IMR-90 (cell line): ENCODE results near the genes C19orf73 and NOSIP.

DNA sequence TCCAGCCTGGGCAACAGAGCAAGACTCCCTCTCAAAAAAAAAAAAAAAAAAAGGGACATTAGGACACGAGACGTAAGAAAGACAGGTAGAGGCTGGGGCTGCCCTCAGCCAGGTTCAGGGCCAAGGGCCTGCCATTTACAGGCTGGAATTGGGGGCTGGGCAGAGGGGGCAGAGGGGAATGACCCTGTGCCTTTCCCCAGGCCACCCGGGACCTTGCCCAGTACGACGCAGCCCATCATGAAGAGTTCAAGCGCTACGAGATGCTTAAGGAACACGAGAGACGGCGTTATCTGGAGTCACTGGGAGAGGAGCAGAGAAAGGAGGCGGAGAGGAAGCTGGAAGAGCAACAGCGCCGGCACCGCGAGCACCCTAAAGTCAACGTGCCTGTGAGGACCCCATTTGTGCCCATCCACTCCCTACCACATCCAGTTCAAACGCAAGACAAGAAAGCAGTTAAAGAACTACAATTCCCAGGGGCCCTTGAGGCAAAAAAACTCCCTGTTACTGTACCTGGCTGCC is 12.8 kb downstream of the NUCB1 start:
- RRBS, result no CpG with 5 or more reads among the region's 17 CpGs
CAGE:
- cytosol, long polyA plus RNA, result no peak
- long polyA plus RNA, result no peak
- nucleus, long polyA plus RNA, result start-site peak on the minus strand centred at position 301 of the sequence, 170 bp wide, 6 and 19 reads in 2 replicates

GRCh38 chr19:48947086-48947502 is 7.6 kb upstream of the BAX start:
- RRBS, result no CpG with 5 or more reads among the region's 2 CpGs
CAGE:
- cytosol, long polyA plus RNA, result no peak
- long polyA plus RNA, result no peak
- nucleus, long polyA plus RNA, result no peak

DNA sequence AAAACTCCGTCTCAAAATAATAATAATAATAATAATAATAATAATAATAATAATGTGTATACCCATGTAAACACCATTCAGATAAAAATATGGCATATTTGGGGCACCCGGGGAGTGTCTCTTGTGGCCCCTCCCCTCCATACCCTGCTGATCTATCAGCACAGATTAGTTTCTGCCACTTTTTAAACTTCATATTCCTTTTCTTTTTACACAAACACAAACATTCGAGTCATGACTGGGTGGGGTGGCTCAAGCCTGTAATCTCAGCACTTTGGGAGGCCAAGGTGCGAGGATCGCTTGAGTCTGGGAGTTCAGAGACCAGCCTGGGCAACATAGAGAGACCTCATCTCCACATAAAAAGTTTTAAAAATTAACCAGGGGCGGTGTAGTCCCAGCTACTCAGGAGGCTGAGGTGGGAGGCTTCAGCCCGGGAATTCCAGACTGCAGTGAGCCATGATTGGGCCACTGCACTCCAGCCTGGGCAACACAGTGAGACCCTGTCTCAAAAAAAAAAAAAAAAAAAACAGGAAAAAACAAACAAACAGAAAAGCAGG is 776 bp upstream of the BAX start:
- RRBS, result no CpG with 5 or more reads among the region's 7 CpGs
CAGE:
- cytosol, long polyA plus RNA, result no peak
- long polyA plus RNA, result no peak
- nucleus, long polyA plus RNA, result no peak

DNA sequence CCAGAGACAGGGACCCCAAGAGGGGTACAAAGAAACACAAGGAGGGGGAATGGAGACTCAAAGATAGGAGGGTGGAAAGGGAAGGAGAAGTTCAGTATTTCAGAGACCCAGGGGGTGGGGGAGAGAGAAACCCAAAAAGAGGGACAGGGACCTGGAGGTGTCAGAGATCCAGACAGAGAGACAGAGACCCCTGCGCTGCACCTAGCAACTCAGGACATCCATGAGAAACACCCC is 219 bp upstream of the ENSG00000268655 start:
- RRBS, result no CpG with 5 or more reads among the region's 1 CpG
CAGE:
- cytosol, long polyA plus RNA, result no peak
- long polyA plus RNA, result no peak
- nucleus, long polyA plus RNA, result no peak

GRCh38 chr19:49064075-49064489 is 536 bp downstream of the NTF4 start:
- RRBS, result no CpG with 5 or more reads among the region's 9 CpGs
CAGE:
- cytosol, long polyA plus RNA, result no peak
- long polyA plus RNA, result no peak
- nucleus, long polyA plus RNA, result no peak

DNA sequence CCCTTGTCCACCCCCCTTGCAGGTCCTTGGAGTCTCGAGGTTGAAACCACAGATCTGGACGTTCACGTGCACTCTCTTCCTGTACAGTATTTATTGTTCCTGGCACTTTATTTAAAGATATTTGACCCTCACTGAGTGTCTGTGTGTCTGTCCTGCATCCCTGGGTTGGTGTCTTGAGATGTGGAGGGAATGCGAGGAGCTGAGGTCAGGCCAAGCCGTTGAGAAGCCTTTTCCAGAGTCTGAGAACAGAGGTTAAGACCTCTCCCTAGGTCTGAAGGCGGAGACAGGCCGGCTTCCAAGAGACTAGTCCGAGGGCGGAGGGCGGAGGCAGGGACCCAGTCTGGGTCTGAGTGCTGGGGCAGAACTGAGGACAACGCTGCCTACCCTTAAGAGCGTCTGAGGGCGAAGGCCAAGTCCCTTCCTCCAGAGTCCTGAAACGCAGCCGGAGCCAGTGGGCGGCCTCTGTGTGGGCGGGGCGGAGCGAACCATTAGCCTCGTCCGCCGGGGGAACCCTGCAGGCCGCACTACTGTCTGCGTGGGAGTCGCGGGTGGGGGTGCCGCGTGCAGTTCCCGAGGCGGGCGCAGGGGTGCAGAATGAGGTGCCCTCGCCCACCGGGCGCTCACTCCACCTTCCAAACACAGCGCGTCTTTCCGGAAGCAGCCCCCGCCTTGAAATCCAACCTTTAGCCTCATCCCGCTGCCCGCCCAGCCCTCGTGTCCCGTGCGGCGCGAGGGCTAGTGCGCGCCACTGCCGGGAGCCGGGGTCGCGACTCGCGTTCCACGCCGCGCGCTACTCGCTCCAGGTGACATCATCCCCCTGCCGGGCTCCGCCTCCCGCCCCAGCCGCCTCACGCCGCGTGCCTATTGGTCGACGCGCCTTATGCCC is at the start of gene C19orf73:
Gene C19orf73 (minus strand): TSS at position 814 of the 886 bp plus-strand sequence.
- RRBS, result 1% methylated on average over 38 of the region's 68 CpGs
CAGE:
- cytosol, long polyA plus RNA, result no peak
- long polyA plus RNA, result no peak
- nucleus, long polyA plus RNA, result no peak

DNA sequence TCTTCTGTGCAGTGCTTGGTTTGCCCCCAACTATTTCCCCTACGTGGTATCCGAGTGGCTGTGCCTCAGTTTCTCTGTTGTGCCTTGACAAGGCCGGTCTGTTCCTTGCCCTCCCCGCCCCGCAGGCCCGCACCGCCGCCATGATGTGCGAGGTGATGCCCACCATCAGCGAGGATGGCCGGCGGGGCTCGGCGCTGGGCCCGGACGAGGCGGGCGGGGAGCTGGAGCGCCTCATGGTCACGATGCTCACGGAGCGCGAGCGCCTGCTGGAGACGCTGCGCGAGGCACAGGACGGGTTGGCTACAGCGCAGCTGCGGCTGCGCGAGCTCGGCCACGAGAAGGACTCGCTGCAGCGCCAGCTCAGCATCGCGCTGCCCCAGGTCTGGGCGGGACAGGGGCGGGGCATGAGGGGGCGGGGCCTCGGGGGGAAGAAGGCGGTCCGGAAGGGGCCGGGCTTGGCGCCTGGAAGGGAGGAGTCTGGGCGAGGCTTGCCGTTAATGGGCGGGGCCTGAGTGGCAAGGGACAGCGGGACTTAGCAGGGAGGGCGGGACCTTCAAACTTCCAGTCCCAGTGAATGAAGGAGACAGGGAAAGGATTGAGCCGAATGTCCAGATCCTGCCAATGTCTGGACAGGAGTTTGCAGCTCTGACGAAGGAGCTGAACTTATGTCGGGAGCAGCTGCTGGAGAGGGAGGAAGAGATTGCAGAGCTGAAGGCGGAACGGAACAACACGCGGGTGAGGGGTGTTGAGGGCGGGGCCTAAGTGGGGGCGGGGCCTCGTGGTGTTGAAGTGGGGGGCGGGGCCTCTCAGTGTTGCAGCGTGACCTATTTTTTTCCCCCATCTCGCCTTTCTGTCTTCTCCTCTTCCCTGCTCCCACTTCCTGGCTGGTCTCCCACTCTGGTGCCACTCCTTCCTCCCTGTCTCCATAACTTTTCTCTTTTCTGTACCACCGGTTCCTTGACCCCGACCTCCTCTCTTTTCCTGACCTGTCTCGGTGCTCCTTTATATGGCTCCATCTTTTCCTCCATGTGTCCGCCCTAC is 8.7 kb downstream of the PPFIA3 start:
- RRBS, result 10% methylated on average over 7 of the region's 68 CpGs
CAGE:
- cytosol, long polyA plus RNA, result no peak
- long polyA plus RNA, result no peak
- nucleus, long polyA plus RNA, result no peak

DNA sequence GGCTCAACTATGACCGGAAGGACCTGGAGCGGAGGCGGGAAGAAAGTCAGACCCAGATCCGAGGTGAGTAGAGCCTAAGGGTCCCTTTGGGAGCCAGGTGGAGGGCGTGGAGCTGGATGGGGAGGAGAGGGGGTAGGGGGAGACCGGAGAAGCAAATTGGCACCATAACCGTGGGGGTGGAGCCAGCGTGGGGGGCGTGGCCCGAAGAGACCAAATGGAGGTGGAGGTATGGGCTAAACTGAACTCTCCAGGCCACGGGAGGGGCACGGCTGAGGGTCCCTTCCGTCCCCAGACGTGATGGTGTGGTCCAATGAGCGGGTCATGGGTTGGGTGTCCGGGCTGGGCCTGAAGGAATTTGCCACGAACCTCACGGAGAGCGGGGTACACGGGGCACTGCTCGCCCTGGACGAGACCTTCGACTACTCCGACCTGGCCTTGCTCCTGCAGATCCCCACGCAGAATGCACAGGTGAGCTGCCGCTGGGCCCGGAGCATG is 6.4 kb downstream of the HRC start:
- RRBS, result 8% methylated on average over 1 of the region's 27 CpGs
CAGE:
- cytosol, long polyA plus RNA, result no peak
- long polyA plus RNA, result no peak
- nucleus, long polyA plus RNA, result no peak

- RRBS, result no CpG with 5 or more reads among the region's 6 CpGs
CAGE:
- cytosol, long polyA plus RNA, result no peak
- long polyA plus RNA, result no peak
- nucleus, long polyA plus RNA, result no peak
These were observed 2.8 kb downstream of the TRPM4 start for GRCh38 chr19:49160364-49160815.

- RRBS, result 100% methylated on average over 2 of the region's 24 CpGs
CAGE:
- cytosol, long polyA plus RNA, result no peak
- long polyA plus RNA, result no peak
- nucleus, long polyA plus RNA, result no peak
These were observed 10.3 kb downstream of the TRPM4 start for GRCh38 chr19:49167847-49168393.

GRCh38 chr19:49189317-49190096 is 31.9 kb downstream of the TRPM4 start:
- RRBS, result no CpG with 5 or more reads among the region's 6 CpGs
CAGE:
- cytosol, long polyA plus RNA, result no peak
- long polyA plus RNA, result no peak
- nucleus, long polyA plus RNA, result no peak

- RRBS, result 53% methylated on average over 3 of the region's 23 CpGs
CAGE:
- cytosol, long polyA plus RNA, result no peak
- long polyA plus RNA, result no peak
- nucleus, long polyA plus RNA, result no peak
These were observed 2.7 kb downstream of the KASH5 start for GRCh38 chr19:49390420-49391403.

GRCh38 chr19:49441005-49441335 is 357 bp downstream of the SLC17A7 start:
- RRBS, result 4% methylated on average over 9 of the region's 16 CpGs
CAGE:
- cytosol, long polyA plus RNA, result no peak
- long polyA plus RNA, result no peak
- nucleus, long polyA plus RNA, result no peak

- RRBS, result no CpG with 5 or more reads among the region's 8 CpGs
CAGE:
- cytosol, long polyA plus RNA, result no peak
- long polyA plus RNA, result no peak
- nucleus, long polyA plus RNA, result no peak
These were observed 5.1 kb upstream of the SLC17A7 start for GRCh38 chr19:49446517-49446813.

DNA sequence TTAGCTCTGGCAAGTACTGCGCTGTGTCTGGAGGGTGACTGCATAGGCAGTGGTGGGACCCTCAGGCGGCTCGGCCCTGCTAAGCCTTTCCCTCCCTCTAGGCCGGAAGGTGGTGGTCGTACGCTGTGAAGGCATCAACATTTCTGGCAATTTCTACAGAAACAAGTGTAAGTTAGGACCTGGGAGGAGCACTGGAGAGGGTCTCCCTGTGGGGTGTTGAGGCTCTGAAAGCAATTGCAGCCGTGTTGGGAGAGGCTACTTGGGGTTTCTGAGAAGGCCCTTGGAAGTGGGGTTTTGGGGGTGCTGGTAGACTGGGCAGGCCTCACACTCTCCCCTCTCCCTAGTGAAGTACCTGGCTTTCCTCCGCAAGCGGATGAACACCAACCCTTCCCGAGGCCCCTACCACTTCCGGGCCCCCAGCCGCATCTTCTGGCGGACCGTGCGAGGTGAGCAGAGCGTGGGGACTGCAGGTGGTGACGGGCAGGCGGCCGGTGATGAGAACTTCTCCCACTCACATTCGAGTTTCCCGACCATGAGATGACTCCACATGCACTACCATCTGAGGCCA is 2.8 kb downstream of the RPL13A start:
- RRBS, result 93% methylated on average over 4 of the region's 21 CpGs
CAGE:
- cytosol, long polyA plus RNA, result no peak
- long polyA plus RNA, result no peak
- nucleus, long polyA plus RNA, result no peak

- RRBS, result no CpG with 5 or more reads among the region's 11 CpGs
CAGE:
- cytosol, long polyA plus RNA, result no peak
- long polyA plus RNA, result no peak
- nucleus, long polyA plus RNA, result no peak
These were observed 3.1 kb upstream of the RPS11 start for GRCh38 chr19:49493151-49493612.

DNA sequence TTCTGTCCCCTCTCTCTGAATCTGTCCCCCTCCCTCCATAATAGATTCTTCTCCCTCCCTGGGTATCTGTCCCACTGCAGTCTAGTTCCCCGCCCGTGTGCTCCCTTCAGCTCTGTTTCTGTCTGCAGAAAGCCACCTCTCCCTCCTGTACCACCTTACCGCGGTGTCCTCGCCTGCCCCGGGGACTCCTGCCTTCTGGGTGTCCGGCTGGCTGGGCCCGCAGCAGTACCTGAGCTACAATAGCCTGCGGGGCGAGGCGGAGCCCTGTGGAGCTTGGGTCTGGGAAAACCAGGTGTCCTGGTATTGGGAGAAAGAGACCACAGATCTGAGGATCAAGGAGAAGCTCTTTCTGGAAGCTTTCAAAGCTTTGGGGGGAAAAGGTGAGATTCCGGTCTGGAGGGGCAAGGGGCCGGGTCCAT is 1.3 kb downstream of the FCGRT start:
- RRBS, result no CpG with 5 or more reads among the region's 13 CpGs
CAGE:
- cytosol, long polyA plus RNA, result no peak
- long polyA plus RNA, result no peak
- nucleus, long polyA plus RNA, result no peak

DNA sequence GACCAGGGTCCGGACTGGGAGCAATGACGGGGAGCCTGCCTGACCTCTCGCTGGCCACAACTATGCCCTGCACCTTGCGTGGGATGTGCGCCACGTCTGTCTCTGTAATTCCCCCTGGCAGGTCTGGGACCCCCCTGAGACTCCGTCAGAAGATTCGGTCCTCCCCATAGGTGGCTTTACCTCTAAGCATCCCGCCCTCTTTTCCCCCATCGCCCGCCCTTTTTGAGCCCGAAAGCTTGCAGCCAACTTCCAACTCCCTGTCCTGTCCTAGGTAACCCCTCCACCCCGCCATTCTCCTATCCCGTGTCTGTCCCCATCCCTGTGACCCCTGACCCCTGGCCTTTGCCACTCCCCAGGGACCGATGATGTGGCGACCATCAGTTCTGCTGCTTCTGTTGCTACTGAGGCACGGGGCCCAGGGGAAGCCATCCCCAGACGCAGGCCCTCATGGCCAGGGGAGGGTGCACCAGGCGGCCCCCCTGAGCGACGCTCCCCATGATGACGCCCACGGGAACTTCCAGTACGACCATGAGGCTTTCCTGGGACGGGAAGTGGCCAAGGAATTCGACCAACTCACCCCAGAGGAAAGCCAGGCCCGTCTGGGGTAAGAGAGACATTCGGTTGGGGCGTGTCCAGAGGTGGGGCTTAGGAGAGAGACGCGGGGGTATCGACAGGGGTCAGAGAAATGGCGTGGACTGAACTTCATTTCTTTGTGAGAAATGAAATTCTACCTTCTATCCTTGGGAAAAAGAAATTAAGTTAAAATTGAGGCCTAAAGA is 497 bp downstream of the RCN3 start:
- RRBS, result no CpG with 5 or more reads among the region's 33 CpGs
CAGE:
- cytosol, long polyA plus RNA, result no peak
- long polyA plus RNA, result no peak
- nucleus, long polyA plus RNA, result no peak

- RRBS, result no CpG with 5 or more reads among the region's 16 CpGs
CAGE:
- cytosol, long polyA plus RNA, result no peak
- long polyA plus RNA, result no peak
- nucleus, long polyA plus RNA, result no peak
These were observed 24.5 kb downstream of the NOSIP start for GRCh38 chr19:49555916-49556212.

DNA sequence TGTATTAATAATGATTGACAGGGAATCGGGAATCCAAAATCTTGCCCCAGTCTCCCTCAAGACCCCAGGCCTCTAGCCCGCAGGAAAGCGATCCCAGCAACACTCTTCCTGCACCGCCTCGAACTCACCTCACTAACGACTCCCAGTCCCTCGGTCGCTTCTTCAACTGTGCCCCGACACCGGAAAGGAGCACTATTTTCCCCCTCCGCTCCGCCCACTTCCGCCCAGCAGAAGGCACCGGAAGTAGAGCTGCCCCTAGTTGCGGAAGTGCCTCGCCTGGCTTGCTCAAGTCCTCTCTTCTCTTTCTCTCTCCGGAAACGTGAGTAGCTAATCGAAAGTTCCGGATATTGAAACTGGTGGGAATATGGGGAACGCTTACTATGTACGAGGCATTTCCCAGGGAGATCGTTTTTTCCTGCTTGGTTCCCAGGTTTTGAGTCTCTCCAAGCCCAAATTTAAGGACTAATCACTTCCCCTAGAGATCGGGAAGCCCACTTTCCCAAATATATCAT is at the start of gene NOSIP:
Gene NOSIP (minus strand): TSS at position 170 of the 512 bp plus-strand sequence.
- RRBS, result 2% methylated on average over 7 of the region's 24 CpGs
CAGE:
- cytosol, long polyA plus RNA, result start-site peak on the minus strand centred at position 173 of the sequence, 11 bp wide, 457 and 619 reads in 2 replicates
- long polyA plus RNA, result start-site peak on the minus strand centred at position 171 of the sequence, 9 bp wide, 413 and 746 reads in 2 replicates
- nucleus, long polyA plus RNA, result start-site peak on the minus strand centred at position 171 of the sequence, 9 bp wide, 539 and 618 reads in 2 replicates